ENCODE measurements around the gene COX19.

- PRO-cap = no peak
These were observed 34.6 kb downstream of the ADAP1 start for GRCh38 chr7:919782-920389.

GRCh38 chr7:920390-921320, 33.8 kb downstream of the ADAP1 start:
- PRO-cap = no peak

DNA sequence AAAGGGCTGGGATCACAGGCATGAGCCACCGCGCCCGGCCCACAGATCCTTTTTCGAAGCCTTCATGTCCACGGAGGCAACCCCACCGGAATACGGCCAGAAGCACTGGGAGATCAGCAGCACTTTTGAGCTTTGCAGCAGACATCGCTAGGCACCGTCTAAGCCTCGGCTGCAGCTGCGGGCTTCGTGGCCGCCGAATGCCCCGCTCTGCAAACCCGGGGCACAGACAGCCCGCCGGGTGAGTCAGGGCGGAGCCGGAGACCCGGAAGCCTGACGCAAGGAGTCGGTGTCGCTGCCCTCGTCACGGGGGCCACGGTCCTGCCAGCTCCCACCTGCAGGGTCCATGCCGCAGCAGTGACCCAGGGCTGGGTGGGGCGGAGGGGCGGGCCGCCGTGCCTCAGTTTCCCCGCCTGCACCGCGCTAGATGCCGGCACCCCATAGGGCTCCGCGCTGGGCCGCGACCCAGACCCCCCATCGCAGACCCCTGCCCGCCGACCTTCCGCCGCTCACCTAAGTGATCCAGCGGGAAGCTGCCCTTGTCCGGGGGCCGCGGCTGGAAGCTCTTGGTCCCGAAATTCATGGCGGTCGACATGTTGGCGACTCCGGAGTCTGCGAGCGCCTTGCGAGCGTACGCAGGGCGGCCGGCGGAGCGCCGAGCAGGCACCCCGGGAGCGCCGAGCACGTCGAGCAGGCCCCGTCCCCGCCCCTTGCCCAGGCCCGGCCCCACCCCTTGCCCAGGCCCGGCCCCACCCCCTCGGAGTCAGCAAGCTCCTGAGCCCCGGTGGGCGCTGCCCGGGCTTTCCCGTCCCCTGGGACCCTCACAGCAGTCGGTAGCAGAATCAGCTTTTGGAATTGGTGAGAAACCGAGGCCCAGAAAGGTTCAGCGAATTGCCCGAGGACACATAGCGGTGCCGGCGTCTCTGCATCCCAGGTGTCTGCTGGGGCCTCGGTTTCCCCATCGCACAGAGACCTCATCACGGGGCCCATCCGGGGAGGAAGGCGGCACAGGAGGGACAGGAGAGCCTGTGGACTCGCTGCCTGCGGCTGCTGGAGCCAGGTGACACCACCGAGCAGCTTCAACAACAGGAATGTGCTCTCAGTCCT, at the start of gene COX19:
Gene COX19, minus strand, starts transcription at position 632 of the 1,104 bp plus-strand sequence.
- PRO-cap = bidirectional peak, plus-strand start at position 246 of the sequence, minus-strand start at position 199 of the sequence; bidirectional peak, plus-strand start at position 734 of the sequence, minus-strand start at position 630 of the sequence

DNA sequence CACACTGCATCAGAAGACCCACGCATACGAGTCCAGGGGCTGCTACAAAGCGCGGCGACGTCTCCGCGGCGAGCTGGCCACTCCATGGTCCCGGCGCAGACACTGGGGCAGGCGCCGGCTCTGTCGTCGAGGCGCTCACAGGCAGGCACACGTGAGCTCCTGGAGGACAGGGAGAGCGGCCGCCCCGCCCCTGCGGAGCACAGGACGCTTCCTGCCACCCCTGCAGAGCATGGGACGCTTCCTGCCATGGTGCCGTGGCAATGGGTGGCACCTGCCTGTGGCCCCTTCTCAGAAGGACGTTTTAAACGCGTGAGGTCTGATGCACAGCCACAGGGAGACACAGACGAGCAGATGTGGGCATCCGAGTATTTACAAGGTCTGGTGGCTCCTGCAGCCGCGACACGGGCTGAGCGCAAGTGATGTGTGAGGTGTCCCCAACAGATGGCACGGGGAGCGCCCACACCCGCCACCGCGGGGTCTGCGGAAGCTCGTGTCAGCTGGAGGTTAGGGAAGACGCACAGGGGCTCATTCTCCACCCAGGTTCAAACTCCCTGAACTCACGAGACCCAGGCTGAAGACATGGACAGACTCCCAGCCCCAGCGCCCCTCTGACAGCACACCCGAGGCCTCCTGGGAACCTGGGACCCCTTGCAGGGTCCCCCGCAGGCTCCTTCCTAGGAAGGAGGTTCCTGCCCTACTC, 21.4 kb upstream of the GPR146 start:
- PRO-cap = unidirectional peak, plus-strand start at position 340 of the sequence; bidirectional peak, plus-strand start at position 545 of the sequence, minus-strand start at position 380 of the sequence

DNA sequence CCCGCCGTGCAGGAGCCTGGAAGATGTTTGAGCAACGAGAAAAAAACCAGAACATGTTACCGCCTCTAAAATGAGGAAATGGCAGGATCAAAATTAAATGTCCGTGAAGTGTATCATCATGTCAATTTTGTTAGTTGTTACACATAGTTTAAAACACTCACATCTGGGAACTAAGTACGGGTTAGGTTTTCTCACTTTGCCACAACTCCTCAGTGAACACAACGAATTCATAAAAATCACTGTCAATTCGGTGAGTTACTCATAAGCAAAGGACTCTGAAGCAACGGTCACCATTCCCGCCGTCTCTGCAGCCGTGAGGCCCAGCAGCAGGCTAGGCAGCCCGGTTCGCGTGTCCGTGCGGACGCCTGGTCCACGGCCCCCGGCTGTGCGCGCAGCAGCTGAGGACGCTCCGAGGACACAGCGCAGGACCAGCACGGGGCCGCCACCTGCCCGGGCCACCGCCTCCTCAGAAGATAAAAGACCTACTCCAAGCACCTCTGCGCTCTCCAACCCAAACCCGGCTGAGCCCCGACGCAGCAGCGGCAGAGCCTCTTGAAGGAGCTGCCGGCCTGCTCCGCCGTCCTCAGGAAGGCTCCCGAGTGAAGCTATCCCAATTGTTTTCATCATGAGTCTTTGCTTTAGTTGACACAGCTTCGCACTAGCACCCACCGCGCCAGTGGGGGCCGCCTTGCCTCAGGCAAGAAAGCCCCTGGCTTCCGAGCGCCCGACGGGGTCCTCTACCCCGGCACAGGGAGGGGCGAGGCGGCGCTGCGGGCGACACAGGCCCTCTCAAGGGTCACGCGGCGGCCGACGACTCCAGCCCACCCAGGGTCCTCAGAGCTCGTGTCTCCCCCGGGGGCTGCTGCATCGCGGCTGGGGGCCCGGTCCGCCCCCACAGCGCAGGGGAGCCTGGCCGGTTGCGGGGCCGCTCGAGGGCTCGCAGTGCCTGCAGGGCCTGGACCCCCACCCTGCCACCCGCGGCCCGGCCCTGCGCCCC, 17.0 kb upstream of the GPR146 start:
- PRO-cap = no peak

GRCh38 chr7:1042380-1043027, 1.8 kb upstream of the GPR146 start:
- PRO-cap = no peak

GRCh38 chr7:1048767-1049623, 4.6 kb downstream of the GPR146 start:
- PRO-cap = no peak

DNA sequence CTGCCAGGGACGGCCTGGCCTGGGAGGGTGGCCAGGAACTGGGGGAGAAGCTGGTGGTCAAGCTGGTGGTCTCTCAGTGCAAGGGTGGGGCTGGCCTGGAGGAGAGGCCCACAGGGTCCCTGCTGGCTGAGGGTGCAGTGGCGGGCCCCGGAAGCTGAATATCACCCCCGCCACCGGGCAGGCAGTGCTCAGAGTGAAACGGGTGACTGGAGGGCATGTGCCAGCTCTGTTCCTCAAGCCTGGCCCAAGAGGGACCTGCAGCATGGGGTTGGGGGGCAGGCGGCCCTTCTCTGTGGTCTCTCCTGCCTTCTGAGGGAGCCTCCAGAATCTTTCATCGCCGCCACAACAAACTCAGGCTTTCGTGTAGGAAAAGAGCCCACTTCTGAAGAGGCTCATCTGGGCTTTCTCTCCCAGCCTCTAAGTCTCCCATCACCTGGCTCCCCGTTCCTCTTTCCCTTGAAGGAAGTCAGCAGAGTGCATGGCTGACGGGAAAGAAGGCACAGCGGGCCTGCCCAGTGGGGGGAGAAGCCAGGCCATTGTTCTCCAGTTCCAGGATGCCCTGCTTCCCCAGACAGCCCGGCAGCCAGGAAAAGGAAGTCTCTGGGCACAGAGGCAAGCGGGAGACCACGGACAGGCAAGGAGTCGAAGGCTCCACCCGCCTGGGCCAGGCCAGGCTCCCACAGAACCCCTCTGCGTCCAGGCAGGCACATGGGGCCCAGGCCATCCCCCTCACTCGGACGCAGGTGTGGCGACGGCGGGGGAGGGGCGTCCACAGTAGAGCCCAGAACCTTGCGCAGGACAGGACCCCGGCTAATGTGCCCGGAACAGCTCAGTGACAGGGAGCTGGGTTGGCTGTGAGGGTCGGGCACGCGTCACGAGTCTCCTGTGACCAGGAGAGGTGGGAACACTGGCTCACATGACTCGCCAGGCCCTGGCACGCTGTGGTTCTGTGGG, 8.5 kb downstream of the GPR146 start:
- PRO-cap = unidirectional peak, plus-strand start at position 191 of the sequence

DNA sequence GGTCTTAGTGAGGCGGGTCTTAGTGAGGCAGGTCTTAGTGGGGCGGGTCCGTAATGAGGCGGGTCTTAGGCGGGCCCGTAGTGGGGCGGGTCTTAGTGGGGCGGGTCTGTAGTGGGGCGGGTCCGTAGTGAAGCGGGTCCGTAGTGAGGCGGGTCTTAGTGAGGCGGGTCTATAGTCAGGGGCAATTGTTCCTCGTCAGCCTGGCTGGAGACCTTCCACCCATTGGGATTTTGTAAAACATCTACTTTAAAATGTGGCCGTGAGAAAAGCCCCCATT, 15.5 kb downstream of the GPR146 start:
- PRO-cap = no peak

- PRO-cap = no peak
These were observed 4.3 kb upstream of the GPER1 start for GRCh38 chr7:1083642-1084067.

DNA sequence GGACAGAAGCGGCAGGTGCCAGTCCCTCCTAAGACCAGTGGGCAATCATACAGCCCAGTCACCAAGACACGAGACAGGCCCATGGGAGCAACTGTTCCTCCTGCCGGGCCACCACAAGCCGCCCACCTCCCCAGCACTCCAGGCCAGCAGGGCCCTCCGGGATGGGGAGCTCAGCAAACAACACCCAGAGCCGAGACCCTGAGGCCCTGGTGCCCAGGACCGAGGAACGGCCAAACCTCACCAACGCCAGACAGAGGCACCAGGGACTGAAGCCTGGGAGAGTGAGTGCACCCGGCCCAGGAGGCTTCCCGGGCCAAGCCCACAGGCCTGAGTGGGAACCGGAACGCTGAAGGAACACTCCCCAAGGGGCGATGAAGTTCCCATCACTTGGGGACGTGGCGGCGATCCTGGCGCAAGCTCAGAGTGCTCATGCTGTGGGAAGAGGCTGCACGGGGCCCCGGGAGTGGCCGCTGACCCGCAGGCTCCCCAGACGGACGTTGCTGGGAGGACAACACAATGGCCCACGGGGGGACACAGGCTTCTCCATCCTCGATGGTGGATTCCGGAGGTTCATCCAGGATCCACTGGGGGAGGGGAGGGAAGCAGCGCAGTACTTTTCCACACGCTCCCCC, 15.0 kb downstream of the C7orf50 start:
- PRO-cap = no peak

GRCh38 chr7:1447446-1448494, 11.5 kb downstream of the MICALL2 start:
- PRO-cap = no peak

DNA sequence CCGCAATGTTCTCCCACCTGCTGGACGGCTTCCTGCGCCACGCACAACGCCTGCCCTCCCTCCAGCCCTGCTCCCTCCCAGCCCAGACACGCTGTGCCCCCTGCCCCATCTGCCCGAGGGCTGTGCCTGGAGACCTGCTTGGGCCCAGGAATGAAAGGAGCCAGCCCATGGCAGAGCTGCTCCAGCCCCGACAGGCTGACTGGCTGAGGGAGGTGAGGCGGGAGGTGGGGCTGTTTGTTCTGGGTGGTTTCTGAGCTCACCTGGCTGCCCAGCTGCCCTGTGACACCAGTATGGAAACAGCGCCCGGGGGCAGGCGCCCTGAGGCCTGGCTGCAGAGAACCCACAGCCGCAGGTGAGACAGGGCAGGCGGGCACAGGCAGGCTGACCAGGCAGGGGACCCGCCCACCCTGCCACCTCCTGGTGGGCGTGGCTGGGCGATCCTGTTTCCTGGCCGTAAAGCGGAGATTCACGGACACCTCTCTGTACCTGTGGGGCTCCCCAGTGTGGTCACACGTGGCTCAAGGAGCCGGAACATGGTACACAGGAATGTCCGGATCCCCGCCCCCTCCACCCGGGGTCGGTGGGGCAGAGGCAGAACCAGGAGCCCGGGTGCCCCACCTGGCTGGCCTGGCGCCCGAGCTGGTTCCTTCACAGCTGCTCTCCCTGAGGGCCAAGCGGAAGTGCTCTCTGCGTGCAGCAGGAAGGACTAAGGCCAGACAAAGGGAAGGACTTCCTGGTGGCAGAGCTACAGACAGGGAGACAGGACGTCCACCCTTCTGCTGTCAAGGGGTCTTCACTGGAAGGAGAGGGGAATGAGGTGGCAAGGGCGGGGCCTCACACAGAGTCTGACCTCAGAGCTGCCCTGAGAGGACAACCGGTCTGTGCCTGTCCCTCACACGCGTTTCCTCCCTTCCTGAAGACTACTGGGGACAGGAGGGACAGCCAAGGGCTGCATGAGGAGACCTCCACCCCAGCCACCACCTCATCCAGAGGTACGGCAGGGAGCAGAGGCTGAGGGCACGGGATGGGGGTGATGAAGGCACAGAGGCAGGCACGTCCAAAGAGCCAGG, 3.9 kb downstream of the MICALL2 start:
- PRO-cap = no peak

GRCh38 chr7:1467101-1467997, 8.1 kb upstream of the MICALL2 start:
- PRO-cap = no peak

DNA sequence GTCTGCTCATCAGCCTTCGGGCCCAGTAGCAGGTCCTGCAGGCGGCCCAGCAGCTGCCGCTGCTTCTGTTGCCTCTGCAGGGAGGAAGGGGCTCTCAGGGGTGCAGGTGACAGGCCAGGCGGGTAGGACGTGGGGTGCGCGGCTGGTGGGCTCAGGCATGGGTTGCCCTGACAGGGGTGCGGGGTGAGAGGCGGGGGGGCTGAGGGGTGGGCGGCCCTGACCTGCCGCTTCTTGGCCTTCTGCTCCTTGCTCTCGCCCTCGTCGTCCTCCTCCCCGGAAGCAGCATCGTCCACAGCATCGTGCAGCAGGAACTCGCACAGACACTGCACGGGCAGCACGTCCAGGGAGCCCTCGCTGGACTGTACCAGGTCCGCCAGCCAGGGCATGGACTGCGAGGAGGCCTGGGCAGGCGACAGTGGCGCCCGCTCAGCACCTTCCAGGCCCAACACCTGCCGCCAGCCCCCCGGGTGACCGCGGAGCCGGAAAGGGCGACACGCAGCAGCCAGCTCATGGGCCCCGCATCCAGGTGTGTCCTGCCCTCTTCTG, 17.4 kb downstream of the INTS1 start:
- PRO-cap = no peak

- PRO-cap = bidirectional peak, plus-strand start at chr7:1513068, minus-strand start at chr7:1512916
These were observed 8.5 kb upstream of the INTS1 start for GRCh38 chr7:1512655-1513152.

GRCh38 chr7:1533031-1533600, 2.6 kb downstream of the MAFK start:
- PRO-cap = no peak

DNA sequence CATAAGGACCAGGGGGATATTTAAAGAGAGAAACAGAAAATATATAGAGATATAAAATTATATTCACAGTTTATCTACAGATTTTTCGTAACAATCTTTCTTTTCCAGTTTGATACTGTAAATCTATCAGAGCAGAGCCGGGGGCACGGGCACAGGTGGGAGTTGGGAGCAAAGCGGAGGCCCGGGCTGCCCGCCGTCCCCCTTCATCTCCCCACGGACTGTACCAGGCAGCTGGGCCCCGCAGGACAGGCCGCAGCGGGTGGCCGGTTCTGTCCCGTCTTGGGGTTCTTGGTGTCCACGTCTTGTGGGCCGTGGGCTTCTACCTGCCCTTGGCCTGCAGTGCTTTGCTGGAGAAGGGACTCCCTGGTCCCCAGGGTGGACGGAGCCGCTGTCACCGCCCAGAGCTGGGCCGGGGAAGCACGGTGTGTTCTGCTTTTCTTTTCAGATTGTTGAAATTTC, 11.7 kb downstream of the MAFK start:
- PRO-cap = no peak

GRCh38 chr7:1558196-1558723, 2.3 kb upstream of the TMEM184A start:
- PRO-cap = no peak

- PRO-cap = no peak
These were observed 4.9 kb upstream of the ELFN1 start for GRCh38 chr7:1665112-1665561.

Data from NALM6 (cell line).